AG04449 (cell line): ENCODE results near the genes CD9 and MRPL51.

DNA sequence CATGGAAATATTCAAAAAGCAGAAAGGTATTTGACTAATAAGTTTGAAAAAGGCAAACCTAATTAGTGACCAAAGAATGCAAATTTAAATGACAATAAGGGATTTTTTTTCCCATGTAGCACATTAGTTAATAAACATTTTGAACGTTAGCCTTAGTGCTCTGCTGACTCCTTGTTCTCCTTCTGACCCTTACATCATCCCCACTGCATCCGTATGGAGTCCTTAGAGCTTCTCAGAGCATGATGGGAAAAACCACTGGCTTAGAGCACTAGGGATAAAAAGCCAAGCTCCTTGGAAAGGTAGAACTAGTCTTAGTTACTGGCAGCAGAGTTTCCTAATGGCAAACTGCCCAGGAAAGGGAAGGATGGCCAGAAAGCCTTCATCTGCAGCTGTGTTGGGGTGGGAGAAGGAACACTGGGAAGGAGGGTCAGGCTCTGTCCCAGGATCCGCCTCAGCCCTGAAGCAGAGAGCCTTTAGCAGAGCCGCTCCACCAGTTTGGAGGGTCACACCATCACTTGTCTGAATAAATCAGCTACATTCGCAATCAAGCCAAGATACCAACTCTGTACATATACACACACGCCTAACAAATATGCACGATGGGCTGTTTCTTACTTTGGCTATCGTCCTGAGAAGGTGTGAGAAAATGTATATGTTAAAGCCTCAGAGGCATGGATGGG, 18.8 kb upstream of the GALNT8 start:
- RRBS, result no CpG with 5 or more reads among the region's 8 CpGs

DNA sequence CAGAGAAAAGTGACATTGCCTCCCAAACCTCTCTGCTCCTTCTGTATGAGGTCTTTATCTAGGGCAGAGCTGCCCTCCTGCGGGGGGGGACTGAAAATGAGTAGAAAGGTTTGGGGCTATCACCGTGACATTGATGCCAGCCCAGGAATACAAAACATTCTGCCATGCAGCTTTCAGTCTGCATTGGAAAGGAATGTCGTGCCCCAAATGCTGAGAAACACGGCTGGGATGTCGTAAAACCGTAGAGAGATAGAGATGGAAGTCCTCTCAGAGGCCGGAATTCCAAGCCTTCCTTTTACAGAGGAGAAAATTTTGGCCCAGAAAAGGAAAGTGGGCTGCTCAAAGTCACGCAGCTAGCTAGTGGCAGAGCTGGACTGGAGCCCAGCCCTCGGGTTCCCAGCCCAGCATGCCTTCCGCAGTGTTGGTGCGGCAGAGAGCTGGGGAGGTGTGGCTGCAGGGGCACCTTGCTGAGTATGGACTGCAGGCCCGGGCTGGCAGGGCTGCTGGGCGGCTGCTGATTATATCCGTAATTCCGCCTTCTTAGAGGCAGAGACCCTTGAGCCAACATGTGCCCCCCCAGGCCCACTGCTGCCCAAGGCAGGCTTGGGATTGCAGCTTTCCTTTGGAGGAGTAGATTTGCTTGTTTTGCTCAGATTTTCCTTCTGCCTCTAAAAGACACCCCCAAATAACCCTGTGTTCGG, 50.3 kb downstream of the KCNA1 start:
- RRBS, result no CpG with 5 or more reads among the region's 16 CpGs

GRCh38 chr12:4974331-4974681, 64.6 kb downstream of the KCNA1 start:
- RRBS, result no CpG with 5 or more reads among the region's 3 CpGs

GRCh38 chr12:5121829-5122169, 78.1 kb downstream of the KCNA5 start:
- RRBS, result no CpG with 5 or more reads among the region's 18 CpGs

GRCh38 chr12:6073303-6073838, 51.1 kb downstream of the VWF start:
- RRBS, result no CpG with 5 or more reads among the region's 10 CpGs

DNA sequence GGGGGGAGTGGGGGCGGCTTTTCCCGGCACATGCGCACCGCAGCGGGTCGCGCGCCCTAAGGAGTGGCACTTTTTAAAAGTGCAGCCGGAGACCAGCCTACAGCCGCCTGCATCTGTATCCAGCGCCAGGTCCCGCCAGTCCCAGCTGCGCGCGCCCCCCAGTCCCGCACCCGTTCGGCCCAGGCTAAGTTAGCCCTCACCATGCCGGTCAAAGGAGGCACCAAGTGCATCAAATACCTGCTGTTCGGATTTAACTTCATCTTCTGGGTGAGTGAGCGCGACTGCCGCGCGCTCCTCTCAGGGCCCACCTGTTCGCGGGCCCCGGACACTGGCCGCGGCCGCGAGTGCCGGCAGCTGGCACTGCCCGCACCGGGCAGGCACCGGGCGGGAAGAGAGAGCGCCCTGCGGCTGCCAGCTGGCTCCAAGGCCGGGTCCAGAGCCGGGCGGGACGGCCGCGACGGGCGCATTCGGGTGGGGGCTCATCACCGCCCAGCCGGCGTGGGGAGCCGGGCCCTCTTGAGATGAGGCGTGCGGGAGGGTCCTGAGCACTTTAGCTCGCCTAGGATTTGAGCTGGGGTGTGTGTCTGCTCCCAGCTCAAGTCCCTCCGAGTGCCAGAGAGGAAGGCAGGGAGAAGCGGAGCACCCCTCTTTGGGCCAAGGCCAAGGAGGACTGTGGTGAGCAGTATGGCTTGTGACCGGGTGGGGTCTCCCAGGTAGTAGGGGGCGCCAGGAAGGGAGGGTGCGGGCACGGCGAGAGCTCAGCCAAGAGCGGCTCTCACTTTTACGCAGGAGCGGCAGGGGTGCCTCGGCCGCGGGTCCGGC, at the start of gene CD9:
Gene CD9 (plus strand): TSS at position 102 of the 822 bp plus-strand sequence.
- RRBS, result 2% methylated on average over 23 of the region's 69 CpGs

GRCh38 chr12:6201121-6201777, 1.0 kb downstream of the CD9 start:
- RRBS, result no CpG with 5 or more reads among the region's 20 CpGs

- RRBS, result 79% methylated on average over 3 of the region's 13 CpGs
Observed at GRCh38 chr12:6226465-6227219, 26.4 kb downstream of the CD9 start.

DNA sequence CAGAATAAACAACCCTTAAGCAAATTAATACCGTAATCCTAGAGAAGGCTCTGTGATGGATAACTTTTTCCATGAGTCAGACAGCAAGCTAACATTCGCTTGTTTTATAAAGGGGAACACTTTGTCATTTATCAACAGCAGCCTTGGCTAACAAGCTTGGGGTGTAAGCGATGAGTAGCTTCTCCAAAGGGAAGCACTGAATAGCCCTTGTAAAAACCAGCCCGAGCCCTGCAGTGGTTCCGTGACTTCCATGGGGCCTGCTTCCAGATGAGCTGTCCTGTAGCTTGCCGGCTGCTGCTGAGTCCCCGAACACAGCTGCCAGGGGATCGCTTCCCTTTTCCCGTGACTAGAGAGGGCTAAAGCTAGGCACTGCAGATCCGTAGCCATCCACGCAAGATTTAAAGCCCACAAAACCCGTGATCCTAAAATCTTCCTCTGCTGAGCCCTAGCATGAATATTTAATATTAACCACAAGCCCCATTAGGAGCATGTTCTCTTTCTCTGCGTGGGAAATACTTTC, 29.7 kb downstream of the CD9 start:
- RRBS, result no CpG with 5 or more reads among the region's 13 CpGs

GRCh38 chr12:6233691-6234700, 33.8 kb downstream of the CD9 start:
- RRBS, result no CpG with 5 or more reads among the region's 11 CpGs

GRCh38 chr12:6272920-6273263, 37.6 kb upstream of the PLEKHG6 start:
- RRBS, result no CpG with 5 or more reads among the region's 7 CpGs

GRCh38 chr12:6279665-6280497, 30.6 kb upstream of the PLEKHG6 start:
- RRBS, result 55% methylated on average over 3 of the region's 10 CpGs

DNA sequence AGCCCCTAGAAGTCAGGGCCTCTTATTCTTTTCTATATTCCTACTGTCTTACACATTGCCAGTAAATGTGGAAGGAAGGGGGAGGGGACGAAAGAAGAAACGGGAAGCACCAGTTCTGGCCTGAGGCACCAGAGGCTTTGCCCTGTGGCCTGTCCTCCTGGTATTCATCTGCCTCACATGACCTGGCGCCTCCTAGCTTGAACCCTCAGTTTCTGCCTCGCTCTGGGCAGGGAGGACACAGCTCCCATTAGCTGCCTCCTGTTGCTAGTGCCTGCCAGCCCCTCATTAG, 3.0 kb upstream of the PLEKHG6 start:
- RRBS, result no CpG with 5 or more reads among the region's 4 CpGs

DNA sequence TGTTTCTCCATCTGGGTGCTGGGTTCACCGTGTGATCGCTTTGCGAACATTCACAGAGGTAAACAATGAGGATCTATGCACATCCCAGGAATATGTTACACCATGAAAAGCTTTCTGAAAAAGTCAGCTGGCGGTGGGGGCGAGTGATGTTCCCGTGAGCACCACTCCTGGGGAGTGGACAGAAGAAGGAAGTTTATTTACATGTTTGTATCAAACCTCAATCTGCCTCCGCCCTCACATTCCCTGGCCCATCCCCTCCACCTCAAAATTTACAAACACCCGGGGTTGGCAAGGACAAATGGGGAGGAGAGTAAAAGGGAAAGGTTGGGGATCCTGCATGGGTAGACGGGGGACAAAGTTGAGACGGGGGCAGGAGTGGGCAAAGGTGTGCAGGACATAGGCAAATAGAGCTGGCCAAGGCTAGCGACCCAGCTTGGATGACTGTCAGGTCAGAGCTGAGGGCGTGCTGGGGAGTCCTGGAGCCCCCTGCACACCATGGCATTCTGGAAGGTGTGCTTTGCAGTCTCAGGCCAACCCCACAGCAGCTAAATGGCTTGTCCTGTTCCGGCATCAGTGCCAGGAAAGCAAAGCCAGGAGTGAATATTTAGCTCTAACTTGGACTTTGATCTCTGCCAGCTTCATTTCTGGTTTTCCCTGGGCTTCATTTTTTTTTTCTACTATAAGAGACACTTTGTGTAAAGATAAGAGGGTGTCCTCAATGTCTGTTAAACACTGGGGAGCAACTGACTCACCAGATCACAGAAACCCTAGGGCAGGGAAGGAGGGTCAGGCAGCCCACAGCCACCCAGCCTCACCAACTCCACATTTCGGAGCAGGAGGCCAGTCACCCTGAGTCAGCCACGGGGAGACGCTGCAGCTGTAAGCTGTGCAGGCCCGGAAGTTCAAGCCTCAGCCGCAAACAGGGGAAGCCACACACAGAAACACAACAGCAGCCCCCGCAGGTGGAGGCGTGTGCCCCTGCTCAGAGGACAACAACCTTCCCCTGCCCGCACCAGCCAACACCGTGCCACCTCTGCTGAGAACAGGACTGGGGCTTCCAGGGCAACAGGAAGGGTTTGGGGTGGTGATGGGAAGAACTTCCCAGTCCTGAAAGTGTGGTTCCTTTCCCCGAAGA, 6.6 kb downstream of the TNFRSF1A start:
- RRBS, result no CpG with 5 or more reads among the region's 23 CpGs

DNA sequence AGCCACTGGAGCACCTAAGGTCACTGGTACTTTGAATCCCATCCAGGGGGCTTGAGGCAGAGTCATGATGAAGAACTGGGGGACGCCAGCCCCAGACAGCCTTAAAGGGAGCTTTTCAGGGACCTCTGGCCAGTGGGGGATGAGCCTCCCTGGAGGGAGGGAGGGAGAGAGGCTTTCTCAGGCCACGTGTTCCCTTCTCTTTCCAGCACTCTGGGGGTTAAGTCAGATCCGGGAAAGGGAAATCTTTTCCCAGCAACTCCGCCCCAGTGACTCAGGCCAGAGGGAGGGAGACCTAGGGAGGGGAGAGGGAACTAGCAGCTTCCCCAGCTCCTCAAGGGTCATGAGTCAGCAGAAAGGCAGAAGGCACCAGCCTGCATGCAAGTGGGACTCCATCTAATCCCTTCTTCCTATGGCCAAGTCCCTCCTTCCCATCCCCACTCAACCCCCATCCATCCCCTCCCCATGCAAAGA, 5.8 kb downstream of the TNFRSF1A start:
- RRBS, result no CpG with 5 or more reads among the region's 4 CpGs

GRCh38 chr12:6469830-6470105, 709 bp downstream of the VAMP1 start:
- RRBS, result no CpG with 5 or more reads among the region's 3 CpGs

DNA sequence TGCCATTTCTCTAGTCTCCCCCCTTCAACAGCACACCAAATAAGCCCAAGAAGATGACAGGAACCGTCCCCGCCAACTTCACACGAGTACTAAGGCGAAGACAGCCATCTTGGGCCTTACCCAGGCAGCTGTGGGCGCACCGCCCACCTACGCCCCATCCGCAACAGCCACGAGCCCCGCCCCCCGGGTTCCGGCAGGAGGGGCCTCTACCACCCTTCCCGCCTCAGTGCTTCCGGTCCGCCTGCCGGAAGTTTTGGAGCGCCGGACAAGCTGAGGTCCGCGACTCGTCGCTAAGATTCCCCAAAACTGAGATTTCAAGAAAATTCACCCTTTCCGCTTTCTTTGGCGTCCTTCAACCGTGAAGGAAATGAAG, at the start of gene MRPL51:
Gene MRPL51 (minus strand): TSS at position 132 of the 373 bp plus-strand sequence.
- RRBS, result 3% methylated on average over 2 of the region's 25 CpGs

- RRBS, result no CpG with 5 or more reads among the region's 4 CpGs
Observed at GRCh38 chr12:6500128-6500935, 6.4 kb downstream of the NCAPD2 start.

DNA sequence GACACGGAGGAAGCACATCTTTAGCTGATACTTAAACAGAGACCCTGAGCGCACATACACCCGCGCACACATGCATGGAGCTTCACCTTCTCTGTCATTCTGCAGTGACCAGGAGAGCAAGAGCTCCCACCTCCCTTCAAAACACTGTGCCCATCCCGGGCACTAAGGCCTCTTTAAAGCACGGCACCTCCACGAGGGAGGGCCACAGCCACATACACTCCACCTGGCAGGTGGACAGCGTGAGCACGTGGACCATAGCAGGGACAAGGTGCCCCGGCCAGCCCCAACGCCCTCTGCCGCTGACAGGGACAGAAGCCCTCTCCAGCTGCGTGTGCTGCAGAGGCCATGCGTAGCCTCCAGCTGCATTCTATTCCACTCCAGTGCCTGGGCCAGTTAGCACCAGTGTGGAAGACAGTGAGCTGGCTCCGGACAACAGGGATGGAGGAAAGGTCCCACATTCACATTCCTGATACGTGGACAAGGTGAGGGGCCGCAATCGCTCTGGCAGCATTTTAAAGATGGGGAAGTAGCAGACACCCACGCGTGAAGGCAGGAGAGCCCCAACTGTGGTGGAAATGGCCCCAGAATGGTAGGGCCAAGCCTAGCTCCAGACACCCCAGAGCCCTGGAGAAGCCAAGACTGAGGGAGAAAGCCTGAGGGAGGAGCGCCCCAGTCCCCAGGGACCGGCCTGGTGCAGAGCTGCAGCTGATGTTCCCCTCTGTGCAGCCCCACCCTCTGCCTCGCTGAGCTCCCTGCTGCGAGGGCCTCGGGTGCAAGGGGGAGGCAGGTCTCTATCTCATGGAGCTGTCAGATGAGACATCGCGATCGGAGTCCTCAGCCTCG, 5.6 kb downstream of the GAPDH start:
- RRBS, result no CpG with 5 or more reads among the region's 29 CpGs

GRCh38 chr12:6578398-6579052, 10.4 kb upstream of the NOP2 start:
- RRBS, result no CpG with 5 or more reads among the region's 2 CpGs